Parotid gland (tissue), 1 donor: Measurements from ENCODE around the gene HEY2.

- PRO-cap: no peak
Observed at GRCh38 chr6:118993830-118994435, 59.0 kb upstream of the MCM9 start.

DNA sequence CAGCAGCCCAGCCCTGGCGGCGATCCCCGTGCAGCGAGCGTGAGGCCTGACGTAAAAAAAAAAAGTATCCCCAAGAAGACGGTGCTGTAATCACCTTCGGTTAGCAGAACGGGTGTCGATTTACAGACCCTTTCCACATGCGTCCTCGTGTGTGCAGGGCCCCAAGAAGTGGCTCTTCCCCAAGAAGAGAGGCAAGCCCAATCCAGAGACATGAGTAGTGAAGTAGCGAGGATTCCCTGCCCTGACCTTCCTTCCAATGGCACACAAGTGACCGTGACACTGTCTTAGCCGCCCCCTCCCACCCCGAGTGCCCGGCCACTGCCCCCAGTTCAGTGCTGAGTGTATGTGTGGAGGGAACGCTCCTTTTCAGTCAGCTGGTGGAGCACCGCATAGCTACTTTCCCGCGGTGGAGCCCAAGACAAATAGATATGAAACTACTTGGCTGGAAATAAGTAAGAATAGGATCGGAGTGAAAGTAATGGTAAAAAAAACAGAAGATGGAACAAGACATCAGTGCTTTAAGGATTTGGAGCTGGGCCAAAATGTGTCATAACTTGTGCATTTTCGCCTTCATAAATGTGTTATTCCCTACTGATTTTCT lies 547 bp upstream of the FAM184A start:
- PRO-cap: no peak

- PRO-cap: no peak
Observed at GRCh38 chr6:119147446-119147906, 69.0 kb upstream of the FAM184A start.

DNA sequence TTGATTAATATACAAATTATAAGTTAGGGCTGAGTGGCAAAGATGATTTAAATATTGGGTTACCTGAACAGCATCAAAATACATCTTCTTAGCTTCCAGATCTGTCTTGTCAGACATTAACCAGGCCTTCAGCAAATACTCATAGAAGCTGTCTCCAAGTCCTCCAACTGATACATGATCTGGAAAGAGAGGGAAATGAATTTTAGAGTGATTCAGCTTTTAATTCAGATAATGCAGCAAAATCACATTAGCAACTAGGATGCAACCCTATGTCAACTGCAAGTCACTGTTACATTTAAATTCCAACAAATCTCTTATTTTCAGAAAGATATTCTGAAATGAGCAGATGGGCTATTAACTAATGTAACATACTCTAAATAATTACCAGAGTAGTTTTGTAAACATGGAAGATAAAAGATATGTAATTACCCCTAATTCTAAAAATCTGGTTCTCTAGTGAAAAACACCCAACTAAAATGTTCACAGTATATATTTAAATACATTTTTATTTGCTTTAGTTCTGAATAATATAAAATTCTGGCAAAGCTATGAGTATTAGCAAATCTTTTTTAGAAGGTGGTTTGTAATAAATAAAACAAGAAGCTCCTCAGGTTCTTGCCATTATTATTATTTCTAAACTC lies 115.4 kb upstream of the FAM184A start:
- PRO-cap: no peak

- PRO-cap: no peak
Observed at GRCh38 chr6:119218458-119219348, 130.9 kb downstream of the MAN1A1 start.

- PRO-cap: no peak
Observed at GRCh38 chr6:121615713-121616027, 180.2 kb downstream of the GJA1 start.

- PRO-cap: no peak
Observed at GRCh38 chr6:122128149-122128959, 271.1 kb upstream of the HSF2 start.

- PRO-cap: no peak
Observed at GRCh38 chr6:122744059-122744438, 35.5 kb upstream of the FABP7 start.

DNA sequence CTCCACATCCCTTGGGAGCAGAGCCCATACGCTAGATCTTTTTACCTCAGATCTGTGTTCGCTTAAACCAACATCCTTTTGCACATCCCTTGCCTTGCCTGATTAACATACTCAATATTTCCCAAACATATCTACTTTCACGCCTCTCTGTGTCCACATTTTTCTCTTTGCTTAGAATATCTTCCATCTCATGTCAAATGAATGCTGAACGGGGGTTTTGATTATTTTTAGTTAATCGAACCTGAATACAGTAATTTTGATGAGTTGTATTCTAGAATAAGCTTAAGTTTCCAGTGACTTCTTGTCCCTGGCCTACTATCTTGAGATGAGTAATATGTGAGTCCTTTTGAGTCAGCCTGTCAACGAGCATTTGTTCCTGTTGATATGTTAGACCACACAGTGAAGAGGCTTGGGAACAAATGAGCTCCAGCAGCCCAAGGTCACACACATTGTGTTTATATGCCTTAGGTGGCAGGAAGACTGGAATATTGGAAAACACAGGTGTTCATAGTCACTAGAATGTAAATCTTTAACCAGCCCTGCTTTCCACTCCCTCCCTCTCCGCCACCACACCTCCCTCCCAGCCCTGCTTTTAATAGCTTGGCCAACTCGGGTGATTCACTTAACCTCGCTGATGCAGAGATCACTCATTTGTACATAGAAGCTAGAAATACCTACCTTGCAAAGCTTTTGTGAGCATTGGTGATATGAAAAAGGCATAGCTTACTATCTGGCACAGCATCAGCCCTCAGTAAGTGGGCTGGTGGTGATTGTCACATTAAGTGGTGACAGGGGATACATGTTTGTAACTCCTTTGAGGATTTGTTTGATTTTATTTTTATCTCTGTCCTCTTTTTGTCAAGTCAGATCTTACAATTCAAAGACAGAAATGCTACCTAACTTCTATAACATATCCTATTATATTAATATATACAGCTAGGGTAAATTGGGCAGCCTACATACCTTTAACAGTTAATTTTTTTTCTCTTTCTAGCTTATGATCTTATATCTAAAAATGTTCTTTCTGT lies 9.2 kb downstream of the SMPDL3A start:
- PRO-cap: no peak

- PRO-cap: no peak
Observed at GRCh38 chr6:123439392-123440050, 197.2 kb downstream of the TRDN start.

DNA sequence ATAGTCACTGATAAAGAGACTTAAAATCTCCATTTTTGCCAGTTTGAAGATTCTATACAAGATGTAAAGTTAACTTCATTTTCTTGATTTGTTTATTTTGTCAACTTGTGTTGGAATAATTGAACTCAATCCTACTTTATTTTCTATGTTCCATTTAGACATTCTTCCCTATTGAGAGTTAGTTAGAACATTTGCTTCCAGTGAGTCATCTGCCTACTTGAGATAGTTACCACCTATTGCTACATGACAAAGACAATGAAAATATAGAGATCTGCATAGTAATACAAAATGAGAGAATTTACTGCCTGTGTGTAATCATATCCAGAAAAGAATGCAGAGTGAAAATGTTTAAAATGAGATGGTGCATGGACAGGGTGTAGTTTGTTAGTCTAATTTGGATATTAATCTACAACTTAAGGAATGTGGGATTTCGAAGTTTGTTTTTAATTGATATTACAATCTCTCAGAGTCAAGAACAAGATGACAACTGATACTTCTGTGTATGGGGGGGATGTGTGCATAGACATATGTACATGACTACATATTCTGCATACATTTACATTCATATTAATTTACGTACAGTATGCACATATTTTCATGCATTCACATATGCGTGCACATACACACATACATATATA lies 420.0 kb downstream of the NKAIN2 start:
- PRO-cap: no peak

- PRO-cap: unidirectional peak, minus-strand start at chr6:124962846; unidirectional peak, minus-strand start at chr6:124963034; bidirectional peak, plus-strand start at chr6:124963640, minus-strand start at chr6:124963547
Observed at GRCh38 chr6:124962555-124963596, 639 bp downstream of the RNF217 start.

DNA sequence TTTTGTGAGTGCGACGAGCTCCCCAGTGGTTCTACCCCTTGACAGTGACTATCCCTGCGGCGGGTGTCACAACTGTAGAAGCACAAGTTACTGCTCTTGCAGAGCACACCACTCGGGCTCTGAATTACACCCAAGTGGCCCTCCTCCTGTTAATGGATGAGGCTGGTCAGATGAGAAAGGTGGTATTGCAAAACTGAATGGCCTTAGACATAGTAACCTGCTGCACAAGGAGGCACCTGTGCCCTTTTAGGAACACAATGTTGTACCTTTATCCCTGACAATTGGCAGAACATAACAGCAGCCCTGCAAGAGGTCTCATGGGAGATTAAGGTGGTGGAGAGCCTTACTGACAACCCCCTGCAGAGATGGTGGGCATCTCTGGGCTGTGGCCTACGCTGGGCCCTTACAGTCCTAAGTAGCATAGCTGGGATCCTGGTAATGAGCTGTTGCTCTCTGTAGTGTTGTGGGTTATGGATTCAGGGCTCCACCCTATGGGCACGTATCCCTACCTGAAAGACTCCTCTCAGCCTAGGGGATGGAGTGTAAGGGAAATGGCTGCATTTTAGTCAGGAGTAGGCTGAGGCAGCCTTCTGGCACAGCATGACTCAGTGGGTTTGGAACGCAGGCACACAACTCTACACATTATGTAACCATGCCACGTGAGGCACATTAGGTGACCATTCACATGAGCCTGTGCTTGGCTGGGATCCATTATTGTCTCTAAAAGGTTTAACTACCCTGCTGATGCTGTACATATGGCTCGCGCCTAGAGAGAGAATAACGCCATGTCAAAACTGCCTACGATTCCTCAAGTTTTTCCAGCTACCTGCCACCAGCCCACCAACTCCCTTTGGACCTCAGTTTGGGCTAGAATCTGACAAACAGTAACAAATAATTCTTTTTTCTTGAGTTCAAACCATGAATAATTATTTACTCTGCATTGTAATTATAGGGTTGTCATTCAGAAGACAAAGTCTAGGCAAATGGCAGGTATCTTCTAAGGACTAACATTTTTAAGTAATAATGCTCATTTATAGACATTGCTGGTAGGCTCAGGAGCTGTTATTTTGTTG lies 27.9 kb downstream of the HDDC2 start:
- PRO-cap: no peak

GRCh38 chr6:125749579-125750272 lies at the start of gene HEY2:
Gene HEY2 (plus strand): TSS chr6:125749632.
- PRO-cap: bidirectional peak, plus-strand start at chr6:125749633, minus-strand start at chr6:125749489

DNA sequence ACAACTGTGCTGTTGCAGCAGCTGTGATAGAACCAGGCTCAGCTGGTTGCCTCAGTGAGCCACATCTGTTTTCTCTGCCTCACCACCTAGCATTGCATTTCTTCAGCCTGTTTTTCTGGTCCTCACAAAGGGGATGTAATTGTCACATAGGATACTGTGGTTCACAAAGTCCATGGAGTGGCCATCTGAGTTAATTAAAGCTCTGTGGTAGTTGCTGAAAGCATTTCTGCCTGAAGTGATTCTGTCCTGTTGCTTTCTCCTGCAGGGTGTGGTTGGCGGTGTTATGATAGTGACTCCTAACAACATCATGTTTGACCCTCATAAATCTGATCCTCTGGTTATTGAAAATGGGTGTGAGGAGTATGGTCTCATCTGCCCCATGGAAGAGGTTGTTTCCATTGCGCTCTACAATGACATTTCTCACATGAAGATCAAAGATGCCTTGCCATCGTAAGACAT lies 71.6 kb upstream of the HINT3 start:
- PRO-cap: no peak

DNA sequence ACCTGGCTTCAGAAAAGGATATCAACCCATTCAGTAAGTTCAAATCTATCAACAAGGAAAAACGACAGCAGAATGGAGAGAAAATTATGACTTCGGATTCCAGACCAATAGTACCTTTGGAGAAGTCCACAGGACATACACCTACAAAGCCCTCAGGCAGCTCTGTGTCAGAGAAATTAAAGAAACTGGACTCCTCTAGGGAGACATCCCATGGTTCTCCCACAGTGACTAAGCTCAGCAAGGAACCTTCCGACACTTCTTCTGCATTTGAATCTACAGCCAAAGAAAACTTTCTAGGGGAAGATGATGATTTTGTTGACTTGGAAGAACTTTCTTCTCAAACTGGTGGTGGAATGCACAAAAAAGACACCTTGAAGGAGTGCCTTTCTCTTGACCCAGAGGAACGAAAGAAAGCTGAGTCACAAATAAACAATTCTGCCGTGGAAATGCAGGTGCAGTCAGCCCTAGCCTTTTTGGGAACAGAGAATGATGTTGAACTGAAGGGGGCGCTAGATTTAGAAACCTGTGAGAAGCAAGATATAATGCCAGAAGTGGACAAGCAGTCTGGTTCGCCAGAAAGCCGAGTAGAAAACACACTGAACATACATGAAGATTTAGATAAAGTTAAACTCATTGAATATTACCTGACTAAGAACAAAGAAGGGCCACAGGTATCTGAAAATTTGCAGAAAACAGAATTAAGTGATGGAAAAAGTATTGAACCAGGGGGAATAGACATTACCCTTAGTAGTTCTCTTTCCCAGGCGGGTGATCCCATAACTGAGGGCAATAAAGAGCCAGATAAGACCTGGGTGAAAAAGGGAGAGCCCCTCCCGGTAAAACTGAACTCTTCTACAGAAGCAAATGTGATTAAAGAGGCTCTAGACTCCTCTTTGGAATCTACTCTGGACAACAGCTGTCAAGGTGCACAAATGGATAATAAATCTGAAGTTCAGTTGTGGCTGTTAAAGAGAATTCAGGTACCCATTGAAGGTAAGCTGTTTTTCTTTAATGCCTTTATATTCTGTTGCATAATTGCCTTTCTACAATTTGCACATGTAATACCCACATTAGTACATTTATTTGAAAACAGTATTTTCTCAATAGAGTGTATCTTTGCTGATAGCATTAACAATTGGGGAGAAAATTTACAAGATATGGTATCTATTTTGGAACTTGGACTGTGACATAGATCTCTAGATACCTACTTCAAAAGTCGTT lies 67.2 kb upstream of the HINT3 start:
- PRO-cap: no peak

- PRO-cap: no peak
Observed at GRCh38 chr6:127117603-127117943, 898 bp upstream of the RSPO3 start.

DNA sequence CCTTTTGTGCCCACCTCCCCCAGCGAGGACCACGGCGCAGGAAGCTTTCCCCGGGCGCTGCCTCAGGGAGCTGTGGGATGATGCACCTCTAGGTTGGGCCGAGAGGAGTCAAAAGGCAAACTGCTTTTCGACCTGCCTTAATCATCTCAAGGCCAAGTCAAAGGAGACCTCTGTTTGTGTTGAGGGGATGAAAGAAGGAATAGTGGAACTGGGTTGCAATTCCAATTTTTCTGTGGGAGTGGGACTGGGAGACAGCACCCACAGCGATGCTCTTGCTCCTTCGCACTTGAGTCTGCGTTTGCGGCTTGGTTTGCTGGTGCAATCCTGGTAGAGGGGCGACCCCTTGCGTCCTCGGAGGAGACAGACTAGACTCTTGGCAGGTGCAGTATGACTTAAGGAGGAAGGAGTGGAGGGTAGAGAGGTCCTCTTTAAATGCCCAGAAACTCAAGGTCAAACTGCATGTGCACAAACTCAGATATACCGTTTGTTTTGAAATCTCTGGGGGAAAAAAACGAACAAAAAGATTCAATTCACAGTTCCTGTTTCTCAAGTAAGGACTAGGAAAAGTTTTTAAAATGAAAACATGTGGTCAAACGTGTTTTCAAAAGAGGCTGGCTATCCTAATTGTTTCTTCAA lies 2.9 kb downstream of the RSPO3 start:
- PRO-cap: unidirectional peak, minus-strand start at position 294 of the sequence

DNA sequence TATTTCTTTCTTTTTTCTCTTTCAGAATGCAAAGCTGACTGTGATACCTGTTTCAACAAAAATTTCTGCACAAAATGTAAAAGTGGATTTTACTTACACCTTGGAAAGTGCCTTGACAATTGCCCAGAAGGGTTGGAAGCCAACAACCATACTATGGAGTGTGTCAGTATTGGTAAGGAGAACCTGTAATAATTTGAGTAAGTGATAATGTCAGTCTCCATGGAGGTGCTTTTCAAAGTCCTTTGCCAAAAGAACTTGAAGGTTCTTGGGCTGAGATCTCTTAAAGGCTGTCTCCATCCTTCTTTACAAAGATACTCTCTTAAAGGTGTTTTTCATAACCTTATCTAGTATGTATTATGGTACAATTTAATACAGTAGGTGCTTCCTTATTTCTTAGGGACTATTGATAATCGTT lies 31.9 kb downstream of the RSPO3 start:
- PRO-cap: no peak

DNA sequence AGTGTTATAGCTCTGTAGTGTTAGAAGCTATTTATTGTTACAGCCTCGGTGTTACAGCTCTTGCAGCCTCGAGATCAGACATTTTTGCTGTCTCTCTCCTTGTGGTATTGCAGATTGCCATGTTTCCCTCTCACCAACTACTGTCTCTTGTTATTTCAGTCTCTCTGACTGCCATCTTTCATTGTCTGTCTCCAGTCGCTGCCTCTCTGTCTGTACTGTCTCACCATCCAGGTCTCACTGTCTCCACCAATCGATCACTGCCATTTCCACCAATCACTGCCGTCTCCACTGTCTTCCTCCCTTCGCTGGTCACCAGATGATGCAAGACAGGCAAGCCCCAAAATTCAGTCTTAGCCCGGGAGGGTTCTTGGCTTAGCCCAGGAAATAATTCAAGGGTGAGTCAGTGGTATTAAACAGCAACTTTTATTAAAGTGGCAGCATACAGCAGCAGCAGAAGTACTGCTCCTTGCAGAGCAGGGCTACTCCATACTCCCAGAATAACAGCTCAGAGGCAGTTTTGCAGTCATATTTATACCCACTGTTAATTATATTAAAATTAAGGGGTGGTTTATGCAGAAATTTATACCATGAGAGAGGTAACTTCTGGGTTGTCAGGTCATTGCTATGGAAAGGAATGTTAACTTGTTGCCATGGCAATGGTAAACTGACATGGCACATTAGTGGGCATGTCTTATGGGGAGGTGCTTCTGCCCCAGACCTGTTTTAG lies 22.9 kb upstream of the ECHDC1 start:
- PRO-cap: no peak